ENCODE measurements around a stretch of chr1.

DNA sequence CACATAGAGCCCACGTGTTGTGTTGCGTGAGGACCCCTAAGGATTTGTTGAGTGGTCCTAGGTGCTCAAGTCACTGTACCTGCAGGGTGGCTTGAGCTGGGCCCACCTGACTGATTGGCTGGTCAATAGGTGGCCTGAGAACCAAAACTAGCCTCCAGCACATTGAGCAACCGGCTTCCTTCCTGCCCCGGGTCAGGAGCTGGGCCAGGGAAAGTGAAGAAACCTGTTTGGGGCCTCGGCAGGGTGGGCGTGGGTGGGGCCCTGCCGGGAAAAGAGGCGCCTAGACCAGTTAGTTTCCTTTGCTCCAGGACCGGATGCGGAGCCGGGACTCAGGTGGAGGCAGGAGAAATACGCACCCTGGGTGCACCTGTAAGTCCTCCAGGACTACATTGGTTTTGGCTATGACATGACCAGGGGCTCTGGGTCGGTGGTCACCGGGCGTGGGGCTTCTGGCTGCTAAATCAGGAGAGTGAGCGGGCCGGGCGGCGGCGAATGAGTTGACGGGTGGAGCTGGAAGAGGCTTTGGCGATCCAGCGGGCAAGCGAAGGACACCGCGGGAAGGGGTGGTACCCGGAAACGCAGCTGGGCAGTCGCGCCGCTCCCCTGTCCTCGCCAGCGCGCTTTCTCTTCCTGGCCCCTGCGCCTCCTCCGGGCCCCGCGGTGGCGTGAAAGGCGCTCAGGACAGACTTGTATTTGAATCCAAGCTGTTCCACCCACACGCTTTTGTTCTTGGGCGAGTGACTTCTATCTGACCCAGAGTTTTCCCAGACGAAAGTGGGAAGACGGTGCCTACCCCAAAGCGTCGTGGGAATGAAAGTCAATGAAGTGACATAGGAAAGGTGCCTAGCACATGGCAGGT lies 30.5 kb upstream of the JUN start:
- PRO-cap, result unidirectional peak, plus-strand start at position 589 of the sequence
- RAMPAGE, long total RNA, 3 experiments, result no peak in any of the 3 experiments

DNA sequence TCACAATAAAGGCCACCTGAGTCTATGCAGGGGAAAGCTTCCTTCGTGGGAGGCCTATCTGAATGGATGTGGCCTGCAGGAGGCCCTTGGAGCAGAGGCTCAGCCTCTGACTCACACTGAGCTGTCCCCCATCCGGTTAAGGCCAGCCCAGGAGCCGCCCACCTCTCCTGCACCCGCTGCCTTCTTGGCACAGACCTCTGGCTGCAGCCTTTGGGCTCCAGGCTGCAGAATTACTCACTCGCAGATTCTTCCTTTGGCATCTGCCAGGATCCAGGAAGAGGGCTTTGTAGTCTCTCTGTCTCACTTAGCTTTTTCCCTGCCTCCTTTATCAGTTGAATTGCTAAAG lies 65.0 kb upstream of the JUN start:
- PRO-cap, result no peak
- RAMPAGE, long total RNA, 3 experiments, result no peak in any of the 3 experiments

DNA sequence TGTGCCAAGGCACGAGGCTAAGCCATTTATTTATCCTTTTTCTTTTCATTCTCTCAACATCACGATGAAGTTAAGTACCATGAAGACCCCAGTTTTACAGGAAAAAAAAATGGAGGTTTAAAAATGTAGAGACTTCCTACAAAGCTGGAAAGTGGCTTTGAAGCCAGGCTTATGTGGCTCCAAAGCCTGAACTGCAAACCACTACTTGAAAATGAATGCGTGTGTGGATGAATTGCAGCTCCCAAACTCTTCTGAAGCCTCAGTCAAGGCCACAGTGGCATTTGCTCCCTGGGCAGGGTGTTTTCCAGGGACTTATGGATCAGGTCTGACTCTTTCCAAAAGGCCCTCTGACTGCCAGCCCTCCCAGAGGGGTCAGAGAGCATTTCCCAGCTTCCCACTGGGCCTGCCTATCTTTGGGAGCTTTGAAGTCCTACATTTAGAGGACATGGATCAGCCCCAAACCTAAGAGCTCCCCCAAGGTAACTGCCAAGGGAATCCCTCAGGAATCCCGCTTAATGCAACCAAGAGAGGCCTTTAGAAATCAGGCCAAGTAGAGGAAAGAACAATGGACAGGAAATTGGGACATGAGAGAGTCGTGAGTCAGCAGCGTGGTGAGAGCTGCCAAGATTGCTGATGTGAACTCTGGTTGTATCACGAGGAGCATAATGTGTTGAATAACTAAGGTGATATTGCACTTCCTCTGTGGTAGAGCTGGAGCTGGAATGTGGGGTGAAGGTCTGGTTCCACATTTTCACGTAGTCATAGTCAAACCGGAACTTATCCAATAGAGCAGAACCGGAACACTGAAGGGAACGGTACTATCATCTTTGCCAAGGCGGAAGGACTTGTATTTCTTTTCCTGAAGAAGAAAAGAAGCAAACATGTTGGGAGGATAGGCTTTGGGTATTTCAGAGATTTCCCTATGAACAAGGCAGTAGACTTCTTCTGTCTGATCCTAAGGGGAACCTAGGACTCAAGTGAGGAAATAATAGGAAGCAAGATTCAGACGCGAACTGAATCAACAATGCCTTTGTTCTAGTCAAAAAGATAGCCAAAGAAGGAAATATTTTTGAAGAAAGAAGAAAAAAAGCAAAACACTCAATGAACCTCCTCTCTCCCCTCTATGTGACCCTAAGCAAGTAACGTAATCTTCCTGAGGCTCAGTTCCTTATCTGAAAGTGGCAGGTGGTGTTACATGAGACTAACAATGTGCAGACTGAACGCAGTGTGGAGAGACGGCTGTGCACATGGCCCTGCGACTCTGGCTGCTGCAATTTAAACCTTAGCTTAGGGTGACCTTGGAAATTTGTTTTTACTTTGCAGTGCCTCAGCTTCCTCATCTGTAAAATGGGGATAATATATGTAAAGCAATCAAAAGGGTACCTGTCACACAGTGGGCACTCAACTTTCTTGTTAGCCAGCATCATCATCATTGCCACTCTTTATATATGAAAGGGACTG lies 99.6 kb upstream of the JUN start:
- PRO-cap, result no peak
- RAMPAGE, long total RNA, 3 experiments, result no peak in any of the 3 experiments

- PRO-cap, result bidirectional peak, plus-strand start at chr1:58903729, minus-strand start at chr1:58903652; bidirectional peak, plus-strand start at chr1:58903895, minus-strand start at chr1:58903867; bidirectional peak, plus-strand start at chr1:58904117, minus-strand start at chr1:58904100
- RAMPAGE, long total RNA, 3 experiments, result no peak in any of the 3 experiments
Measured at GRCh38 chr1:58903139-58904517, 119.8 kb upstream of the JUN start.

- PRO-cap, result no peak
- RAMPAGE, long total RNA, 3 experiments, result no peak in any of the 3 experiments
Measured at GRCh38 chr1:58932889-58933491, 149.1 kb upstream of the JUN start.

DNA sequence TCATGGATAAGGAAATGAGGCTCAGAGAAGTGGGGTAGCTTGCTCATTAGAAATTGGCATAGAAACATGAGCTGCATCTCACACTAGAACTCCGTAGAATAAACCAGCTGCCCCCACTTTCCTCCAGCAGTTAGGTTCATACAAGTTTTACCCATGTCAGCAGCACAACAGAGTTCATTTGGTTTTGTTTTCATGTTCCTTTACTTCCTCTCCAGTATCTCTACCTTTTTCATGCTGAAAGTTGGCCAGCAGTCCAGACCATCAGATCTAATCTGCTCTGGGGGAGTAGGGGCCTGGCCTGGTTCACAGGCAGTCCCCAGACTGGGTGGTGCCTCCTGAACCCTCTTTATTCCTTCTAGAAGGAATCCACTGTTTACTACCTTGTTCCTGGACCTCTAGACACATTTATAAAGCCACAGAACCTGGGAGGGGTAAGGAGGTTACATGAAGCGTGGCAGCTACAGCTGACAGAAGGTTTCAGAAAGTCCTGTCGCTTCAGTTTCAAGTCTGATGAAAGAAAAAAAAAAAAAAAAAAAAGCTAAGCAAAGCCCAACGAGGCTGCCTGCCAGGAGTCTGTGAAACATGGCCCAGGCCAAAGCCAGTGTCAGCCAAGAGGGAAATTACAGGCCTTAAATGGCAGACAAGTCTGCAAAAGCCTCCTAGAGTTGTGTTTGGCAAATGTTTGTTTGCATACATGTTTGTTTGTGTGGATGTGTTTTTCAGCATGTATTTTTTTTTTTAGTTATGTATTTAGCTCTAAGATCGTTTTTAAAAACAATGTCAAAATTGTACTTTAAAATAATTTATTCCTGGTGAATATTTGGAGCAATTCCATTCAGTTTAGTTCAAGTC lies 184.7 kb upstream of the JUN start:
- PRO-cap, result unidirectional peak, minus-strand start at position 409 of the sequence; unidirectional peak, minus-strand start at position 486 of the sequence
- RAMPAGE, long total RNA, 3 experiments, result no peak in any of the 3 experiments

DNA sequence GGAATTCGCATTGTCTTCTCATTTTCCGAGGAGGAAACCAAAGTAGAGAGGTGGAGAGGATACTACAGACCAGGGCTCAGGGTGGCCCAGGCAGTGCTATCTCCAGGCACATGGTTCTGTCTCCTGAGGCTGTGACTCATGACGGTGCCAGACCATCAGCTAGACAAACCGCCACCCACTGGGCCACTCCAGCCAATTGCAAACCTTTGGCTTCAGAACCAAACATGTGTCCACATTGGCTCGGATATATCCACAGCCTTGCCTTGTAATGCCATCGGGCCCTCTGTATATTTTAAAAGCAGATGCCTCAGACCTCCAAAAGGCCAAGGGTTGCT lies 224.8 kb upstream of the JUN start:
- PRO-cap, result bidirectional peak, plus-strand start at position 250 of the sequence, minus-strand start at position 125 of the sequence
- RAMPAGE, long total RNA, 3 experiments, result no peak in any of the 3 experiments

DNA sequence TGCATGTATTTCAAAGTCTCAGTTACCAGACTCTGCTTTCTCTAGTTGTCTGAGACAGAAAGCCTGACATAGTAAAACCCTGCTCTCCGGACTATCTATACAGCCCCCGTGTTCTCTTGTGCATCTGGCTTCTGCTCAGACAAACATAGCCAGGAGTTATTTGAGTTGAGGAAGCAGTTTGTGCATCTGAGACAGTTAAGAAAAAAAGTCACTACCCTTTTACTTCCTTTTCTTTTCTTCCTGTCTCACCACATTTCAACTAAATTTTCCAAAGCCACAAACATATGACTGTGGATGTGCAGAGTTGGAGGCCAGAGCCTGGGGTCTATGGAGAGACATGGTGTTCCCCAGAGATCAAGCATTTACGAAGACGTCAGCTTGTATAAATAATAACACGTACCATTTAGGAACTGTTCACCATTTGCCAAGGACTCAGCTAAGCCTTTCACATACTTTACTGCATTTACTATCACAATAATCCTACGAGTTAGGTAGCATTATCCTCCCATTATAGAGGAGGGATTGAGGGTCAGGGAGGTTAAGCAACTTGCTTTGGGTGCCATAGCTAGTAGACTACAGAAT lies 158.4 kb upstream of the FGGY start:
- PRO-cap, result no peak
- RAMPAGE, long total RNA, 3 experiments, result no peak in any of the 3 experiments

GRCh38 chr1:59139394-59139862 lies 157.5 kb upstream of the FGGY start:
- PRO-cap, result bidirectional peak, plus-strand start at chr1:59139665, minus-strand start at chr1:59139597
- RAMPAGE, long total RNA, 3 experiments, result no peak in any of the 3 experiments

DNA sequence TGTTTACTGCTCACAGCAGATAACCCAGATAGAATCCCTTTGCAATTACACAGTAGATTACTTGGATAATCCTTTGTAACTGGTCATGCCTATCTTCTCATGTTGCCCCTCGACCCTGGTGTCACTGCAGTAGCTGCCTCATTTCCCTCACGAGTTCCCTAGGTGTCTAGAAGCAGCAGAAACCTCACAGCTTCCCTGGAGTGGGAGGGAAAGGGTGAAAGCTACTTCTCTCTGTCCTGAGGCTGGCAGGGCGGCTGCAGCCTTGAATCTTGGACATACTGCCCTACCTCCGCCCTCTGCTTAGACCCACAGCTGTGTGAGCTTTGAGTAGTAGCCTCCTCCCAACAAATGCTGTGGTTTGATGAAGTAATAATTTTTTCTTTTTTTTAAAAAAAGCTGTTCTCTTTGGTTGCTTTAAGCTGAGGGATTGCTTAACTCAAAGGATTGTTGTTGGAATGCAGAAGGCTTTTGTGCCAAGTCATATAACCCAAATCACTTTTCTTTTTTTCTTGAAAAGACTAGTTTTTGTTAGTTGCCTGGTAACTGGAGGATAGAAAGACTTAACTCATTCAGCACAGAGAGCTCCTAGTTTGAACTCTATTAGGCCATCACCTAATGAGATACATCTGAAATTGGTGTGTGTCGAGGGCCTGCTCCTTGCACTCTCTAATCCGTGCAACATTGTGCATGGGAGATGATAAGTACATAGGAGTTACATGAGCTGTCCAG lies 70.8 kb downstream of the FGGY start:
- PRO-cap, result unidirectional peak, minus-strand start at position 318 of the sequence
- RAMPAGE, long total RNA, 3 experiments, result no peak in any of the 3 experiments

DNA sequence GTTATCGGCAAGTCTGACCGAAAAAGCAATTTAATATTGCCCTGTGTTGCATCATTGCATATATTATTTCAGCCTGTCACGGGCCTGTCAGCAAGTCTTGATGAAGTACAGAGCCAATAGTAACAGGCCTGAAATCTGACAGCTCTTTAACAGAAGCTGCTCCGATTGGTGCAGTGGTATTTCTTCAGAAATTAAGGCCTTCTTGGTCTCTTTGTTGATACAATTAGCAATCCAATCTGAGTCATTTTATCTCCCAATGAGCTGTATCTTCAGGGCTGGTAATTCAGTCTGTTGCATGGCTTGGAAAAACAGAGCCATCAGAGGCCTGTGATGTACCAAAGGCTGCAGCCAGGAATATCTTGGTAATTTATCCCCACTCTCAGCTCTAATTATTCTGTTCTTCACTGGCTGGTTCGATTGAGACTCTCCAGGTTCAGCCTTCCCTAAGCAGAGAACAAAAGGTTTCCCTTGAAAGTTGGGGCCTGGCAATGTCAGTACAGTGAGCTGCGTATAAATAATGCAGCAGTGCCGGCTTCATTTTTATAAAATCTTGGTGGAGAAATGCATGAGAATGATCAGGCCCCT lies 149.6 kb downstream of the FGGY start:
- PRO-cap, result no peak
- RAMPAGE, long total RNA, 3 experiments, result no peak in any of the 3 experiments

- PRO-cap, result no peak
- RAMPAGE, long total RNA, 3 experiments, result no peak in any of the 3 experiments
Measured at GRCh38 chr1:59487362-59487860, 190.5 kb downstream of the FGGY start.

- PRO-cap, result no peak
- RAMPAGE, long total RNA, 3 experiments, result start-site peak on the plus strand in 2 of 3 experiments, at chr1:59697577-59697686 at its widest, 18 to 35 reads per replicate
Measured at GRCh38 chr1:59697495-59698000, 117.2 kb upstream of the HOOK1 start.

DNA sequence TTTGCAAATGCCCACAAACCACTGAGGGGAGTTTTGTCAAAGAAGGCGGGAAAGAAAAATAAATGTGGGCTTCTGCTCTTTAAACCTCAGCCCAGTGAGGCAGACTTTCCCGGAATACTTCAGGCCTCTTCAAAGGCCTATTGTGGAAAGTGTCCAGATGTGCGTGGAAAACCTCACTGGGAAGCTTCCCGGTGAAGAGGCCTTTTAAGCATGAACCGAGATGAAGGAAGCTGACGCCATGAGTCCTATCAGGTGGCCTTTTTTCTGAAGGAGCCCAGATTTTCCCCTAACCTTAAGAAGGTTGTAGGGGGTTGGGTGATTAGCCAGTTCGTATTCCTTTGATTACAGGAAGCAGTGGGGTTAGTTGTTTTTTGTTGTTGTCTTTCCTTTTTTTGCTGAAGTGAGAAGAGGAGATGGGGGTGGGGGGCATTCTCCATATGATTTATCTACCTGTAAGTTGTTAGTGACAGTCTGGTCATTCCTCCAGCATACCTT lies 83.5 kb upstream of the HOOK1 start:
- PRO-cap, result no peak
- RAMPAGE, long total RNA, 3 experiments, result no peak in any of the 3 experiments

DNA sequence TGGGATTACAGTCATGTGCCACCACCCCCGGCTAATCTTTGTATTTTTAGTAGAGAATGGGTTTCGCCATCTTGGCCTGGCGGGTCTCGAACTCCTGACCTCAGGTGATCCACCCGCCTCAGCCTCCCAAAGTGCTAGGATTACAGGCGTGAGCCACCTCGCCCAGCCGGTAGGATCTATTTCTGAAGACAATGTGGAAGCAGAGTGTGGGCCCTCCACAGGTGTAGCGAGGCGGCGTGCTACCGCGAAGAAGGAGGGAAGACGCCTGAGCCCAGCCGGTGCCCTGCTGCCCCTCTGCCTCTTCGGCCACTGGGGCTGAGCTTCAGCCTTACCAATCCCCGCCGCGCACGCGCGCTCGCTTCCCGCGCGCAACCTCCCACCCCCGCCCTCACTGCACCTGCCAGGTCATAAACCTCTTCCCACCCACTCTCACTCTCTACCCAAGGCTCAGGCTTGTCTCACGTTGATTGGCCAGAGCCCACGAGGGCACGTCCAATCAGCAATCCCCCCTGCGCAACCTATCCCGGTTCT lies 495 bp upstream of the HOOK1 start:
- PRO-cap, result no peak
- RAMPAGE, long total RNA, 3 experiments, result no peak in any of the 3 experiments

DNA sequence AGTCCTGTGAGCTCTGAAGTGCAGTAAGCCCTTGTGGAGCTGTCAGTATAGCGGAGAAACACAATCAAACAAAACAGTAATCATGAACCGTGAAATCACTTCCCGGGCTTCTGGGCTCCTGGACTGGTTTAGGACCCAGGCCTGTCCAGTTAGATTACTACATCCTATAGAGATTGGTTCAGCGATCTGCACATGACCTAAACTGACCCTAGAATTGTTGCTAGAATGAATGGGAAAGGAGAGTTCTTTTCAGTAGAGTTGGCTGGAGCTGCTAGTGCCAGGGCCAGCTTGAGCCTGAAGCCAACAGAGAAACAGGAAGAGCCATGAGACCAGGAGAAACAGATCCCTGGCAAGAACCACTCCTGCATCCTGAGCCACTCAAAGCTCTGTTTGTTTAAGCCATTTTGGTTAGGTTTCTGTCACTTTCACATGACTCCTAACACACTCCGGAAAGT lies 474.2 kb upstream of the C1orf87 start:
- PRO-cap, result no peak
- RAMPAGE, long total RNA, 3 experiments, result no peak in any of the 3 experiments

DNA sequence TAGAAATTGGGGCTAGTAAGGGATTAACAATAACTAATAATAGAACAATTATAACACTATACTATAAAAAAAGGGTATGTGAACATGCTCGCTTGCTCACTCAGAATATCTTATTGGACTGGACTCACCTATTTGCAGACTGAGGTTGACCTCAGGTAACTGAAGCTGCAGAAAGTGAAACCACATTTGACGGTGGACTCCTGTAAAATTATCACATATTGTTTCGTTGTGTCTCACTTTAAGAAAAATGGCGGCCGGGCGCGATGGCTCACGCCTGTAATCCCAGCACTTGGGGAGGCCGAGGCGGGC lies 209.1 kb upstream of the NFIA start:
- PRO-cap, result no peak
- RAMPAGE, long total RNA, 3 experiments, result no peak in any of the 3 experiments

DNA sequence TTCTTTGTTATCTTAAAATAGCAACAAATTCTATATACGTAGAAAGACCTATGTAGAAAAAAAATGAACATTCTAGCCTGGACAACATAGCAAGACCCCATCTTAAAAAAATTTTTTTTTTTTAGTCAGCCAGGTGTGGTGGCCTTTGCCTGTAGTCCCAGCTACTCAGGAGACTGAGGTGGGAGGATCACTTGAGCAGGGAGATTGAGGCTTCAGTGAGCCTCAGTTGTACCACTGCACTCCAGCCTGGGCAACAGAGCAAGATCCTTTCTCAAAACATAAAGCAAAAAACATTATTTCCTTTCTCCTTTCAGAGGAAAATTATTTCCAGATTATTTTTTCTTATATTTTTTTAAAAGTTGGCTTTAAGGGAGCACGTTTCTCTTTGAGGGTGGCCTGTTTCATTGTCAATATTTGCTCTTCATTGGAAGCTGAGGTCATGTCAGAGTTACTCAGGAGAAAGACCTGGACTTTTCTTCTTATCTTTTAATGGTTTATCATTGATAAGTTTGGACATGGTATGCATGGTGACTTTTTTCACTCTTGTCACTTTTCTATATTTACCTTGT lies 31.9 kb downstream of the NFIA start:
- PRO-cap, result no peak
- RAMPAGE, long total RNA, 3 experiments, result no peak in any of the 3 experiments

- PRO-cap, result no peak
- RAMPAGE, long total RNA, 3 experiments, result no peak in any of the 3 experiments
Measured at GRCh38 chr1:61122296-61122835, 40.0 kb downstream of the NFIA start.

DNA sequence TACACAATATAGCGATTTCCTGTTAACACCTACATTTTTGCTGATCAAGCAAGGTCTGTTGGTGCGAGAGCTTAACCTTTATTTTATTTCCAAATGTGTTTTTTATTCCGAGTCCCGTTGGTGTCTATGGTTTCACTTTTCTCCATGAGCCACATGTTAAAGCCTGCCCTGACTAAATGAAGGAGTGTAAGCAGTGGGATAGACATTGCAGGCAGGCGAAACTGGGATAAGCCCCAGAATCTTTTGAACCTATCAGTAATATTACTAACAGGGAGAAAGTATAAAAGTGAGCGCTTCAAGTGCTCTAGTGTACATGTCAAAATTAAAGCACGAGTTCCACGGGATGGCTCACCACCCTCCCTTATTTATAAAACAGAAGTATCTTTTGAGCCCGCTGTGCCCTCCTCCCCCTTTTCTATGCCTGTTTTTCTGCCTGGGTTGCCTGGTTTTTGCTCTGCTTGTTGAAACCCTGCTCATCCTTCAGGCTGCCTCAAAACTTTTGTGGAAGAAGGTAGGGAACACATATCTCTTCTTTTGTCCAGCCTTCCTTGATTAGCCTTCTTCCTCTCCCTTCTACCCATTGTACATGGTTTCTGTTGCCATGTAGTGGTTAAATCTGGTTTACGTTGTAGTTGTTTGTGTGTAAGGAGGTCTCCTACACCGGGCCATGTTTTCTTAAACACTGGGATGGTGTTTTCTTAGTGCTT lies 120.8 kb downstream of the NFIA start:
- PRO-cap, result no peak
- RAMPAGE, long total RNA, 3 experiments, result no peak in any of the 3 experiments